ENCODE measurements around a stretch of chr17.

GRCh38 chr17:73278162-73278819, 16.6 kb upstream of the CPSF4L start:
- RRBS = no CpG with 5 or more reads among the region's 7 CpGs

DNA sequence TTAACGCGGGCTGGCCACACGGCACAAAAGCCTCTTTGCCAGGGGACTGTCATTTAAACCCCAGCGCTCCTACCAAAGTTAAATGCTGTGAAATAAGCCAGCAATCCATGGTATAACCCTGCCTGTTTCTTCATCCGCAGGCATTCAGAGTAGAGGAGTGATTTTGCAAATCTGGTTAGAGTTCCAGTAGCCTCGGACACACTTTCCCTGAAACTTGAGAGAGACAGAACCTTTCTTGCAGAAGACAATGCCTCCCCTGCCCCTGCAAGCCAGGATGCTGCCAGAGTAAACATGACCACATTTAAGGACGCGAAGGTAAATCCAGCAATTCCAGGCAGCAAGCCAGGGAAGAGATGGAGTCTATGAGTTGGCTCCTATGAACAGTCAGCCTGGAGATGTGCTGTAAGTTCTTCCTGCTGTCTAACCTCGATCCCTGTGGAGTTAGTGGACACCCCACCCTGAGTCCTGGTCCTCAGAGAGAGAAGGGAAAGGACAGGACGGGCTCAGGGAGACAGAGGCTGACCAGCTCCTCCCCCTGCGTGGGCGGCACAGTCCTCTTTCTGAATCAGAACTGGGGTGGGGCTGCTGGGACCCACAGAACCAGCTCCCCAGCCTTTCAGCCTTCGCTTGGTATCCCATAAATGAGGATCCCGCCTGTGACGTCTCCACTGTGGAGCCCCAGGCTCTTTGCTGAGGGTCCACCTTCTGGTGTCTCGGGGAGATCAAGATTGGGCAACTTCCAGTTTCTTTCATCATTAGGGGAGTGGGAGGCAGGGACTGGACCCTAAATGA, 25.0 kb downstream of the CDC42EP4 start:
- RRBS = no CpG with 5 or more reads among the region's 16 CpGs

DNA sequence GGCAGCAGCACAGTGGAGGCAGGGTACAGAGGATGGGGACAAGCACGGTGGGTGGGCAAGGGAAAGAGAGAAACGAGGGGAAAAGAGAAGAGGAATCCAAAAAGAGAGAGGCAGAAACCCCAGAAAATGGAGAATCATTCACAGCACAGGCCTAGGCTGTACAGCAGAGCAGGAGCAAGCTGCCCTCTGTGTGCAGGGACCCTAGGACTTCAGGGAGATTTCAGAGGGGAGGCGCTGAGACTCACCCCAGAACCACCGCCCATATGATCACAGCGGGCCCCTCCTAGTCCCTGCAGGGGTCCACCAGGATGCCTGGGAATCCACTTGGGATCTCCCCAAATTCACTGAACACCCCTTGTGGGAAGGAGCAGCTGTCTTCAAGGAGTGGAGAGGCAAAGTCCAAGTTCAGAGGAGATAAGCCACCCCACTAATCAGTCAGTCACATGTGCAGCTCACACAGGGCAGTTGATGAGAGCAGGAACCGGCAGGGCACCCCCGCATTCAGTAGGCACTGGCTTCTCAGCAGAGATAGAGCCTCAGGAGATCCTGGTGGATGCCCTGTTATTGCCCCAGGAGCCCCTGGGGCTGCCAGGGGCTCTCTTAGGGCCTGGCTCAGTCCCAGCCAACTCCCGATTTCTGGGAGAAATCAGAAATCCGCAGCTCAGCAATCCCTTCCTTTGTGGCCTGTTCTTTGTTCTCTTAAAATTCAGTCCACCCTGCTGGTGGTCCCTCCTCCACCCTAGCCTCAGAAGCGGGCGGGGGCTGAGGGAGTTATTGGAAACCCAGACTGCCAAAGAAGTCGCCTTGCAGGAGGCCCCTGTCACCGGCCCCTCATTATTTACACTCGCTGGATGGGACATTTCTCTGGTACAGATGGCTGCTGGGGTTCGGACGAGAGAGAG, 2.0 kb downstream of the CDC42EP4 start:
- RRBS = no CpG with 5 or more reads among the region's 16 CpGs

- RRBS = no CpG with 5 or more reads among the region's 9 CpGs
These were observed 52.1 kb upstream of the CDC42EP4 start for GRCh38 chr17:73363819-73364334.

- RRBS = no CpG with 5 or more reads among the region's 3 CpGs
These were observed 140.2 kb upstream of the CDC42EP4 start for GRCh38 chr17:73452021-73452428.

DNA sequence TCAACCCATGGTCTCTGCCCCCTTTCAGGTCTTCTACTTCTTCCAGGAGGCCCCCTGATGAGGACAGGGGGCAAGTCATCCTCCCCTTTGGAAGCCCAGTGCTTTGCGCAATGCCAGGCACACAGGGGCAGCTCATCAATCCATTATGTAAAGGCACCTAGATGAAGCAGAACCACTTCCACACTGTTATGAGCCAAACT, 90.2 kb downstream of the SDK2 start:
- RRBS = no CpG with 5 or more reads among the region's 1 CpG

DNA sequence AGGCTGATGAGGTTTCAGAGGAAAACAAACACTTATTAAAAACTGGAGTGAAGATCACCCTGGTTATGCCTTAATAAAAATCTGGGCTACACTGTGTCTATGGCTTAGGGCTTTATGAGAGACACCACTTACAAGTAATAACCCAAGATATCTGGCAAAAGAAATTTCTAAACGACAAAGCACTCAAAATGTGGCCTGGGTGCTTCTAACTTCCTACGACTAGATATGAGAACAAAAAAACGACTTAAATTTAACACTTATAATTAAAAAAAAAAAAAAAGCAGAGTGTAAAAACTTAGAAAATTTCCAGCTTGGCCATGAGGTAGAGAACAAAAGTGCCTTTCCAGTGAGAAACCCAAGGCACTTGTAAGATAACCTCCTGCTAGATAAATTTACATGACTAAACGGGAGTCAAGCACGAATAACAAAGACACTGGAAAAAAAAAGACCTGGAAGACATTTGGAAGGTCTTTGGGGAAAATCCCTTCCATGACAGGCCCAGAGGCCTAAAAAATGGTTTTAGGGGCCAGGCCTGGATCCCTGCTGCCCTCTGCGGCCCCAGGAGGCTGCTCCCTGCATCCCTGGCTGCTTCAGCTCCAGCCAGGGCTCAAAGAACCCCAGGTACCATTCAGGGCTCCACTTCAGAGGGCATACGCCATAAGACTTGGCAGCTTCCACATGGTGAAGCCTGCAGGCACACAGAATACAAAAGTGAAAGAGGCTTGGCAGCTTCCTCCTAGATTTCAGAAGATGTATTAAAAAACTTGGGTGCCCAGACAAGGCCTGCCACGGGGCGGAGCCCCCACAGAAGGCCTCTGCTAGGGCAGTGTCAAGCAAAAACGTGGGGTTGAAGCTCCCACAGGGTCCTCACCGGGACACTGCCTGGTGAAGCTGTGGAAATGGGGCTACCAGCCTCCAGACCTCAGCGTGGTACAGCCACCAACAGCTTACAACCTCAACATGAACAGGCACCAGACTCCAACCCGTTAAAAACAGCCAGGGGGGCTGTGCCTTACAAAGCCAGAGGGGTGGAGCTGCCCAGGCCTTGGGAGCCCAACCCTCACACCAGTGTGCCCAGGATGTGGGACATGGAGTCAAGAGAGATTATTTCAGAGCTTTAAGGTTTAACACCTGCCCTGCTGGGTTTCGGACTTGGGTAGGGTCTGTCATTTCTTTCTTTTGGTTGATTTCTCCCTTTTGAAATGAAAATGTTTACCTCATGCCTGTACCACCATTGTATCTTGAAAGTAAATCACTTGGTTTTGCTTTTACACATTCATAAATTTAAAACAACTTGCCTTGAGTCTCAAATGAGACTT, 77.2 kb downstream of the SDK2 start:
- RRBS = no CpG with 5 or more reads among the region's 14 CpGs

DNA sequence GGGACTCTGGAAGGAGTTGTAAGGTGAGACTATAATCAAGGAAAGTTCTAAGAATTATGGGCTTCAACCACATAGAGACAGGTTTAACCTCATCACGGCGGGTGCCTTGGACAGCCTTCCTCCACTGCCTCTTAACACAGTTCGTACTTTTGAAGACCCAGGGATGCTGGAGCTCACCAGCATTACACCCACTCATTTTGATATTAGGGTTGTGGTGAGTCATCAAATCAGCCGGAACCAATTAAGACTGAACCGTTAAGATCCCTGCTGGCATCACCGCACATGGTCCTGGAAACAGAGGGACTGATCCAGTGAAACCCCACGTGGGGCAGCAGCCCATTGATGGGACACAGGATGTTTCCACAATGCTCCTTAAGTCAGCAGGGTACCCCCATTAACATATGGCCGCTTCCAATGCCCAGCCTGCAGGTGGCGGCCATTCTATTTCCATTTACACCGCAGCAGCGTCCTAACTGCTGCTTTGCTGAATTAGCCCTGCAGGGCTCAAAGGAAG, 176.6 kb upstream of the SDK2 start:
- RRBS = no CpG with 5 or more reads among the region's 11 CpGs

DNA sequence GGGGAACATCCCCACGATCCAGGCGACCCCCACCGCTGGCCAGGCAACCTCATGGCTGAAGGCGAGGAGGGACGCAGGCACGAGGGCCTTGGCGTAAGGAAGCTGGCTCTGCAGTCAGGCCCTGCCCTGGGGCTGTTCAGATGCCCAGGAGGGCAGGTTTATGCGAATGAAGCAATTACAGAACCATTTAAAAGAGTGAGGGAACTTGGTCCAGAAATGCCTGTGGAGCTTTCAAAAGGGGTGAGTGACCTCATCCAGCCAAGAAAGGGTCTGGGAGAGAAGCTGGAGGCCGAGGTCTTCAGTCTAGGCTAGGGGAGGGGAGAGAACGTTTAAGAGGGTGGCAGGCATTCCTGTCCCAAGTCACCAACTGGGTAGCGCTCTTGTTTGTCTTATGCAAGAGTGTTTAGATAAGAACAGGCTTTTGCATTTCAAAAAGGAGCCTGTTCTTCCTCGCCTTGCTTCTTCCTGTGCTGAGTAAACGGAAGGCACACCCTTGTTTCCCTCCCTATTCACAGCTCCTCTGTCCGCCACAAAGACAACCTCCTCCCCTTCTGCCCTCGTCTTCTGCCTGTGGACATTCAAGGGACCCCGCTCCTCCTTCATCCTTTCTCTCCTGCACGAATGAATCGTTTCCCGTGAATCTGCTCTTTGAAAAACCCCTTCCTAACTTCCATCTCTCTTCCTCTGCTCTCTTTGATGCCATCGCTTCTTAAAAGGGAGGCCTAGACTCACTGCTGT, 183.6 kb upstream of the SDK2 start:
- RRBS = no CpG with 5 or more reads among the region's 20 CpGs

GRCh38 chr17:74012368-74013005, 191.0 kb upstream of the RPL38 start:
- RRBS = no CpG with 5 or more reads among the region's 6 CpGs

GRCh38 chr17:74042651-74043313, 160.7 kb upstream of the RPL38 start:
- RRBS = no CpG with 5 or more reads among the region's 10 CpGs

DNA sequence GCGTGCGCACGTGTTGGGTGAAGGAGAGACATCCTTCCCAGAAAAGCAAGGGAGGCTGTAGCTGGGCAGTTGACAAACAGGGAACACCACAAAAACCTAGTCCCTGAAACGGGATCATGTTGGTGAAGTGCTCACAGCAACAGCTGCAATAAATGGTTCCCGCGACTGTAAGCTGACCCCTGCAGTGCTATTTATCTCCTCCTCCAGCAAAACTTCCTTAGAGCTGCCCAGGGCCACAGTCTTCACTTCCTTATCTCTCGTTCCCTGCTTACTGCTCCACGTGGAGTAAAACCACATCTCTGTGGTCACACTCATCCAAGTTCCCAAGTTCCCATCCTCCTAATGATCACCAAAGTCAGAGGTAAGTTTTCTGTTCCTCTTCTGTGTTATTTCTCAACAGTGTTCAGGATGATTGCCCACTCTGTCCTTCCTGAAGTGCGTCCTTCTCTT, 40.0 kb upstream of the RPL38 start:
- RRBS = no CpG with 5 or more reads among the region's 9 CpGs

DNA sequence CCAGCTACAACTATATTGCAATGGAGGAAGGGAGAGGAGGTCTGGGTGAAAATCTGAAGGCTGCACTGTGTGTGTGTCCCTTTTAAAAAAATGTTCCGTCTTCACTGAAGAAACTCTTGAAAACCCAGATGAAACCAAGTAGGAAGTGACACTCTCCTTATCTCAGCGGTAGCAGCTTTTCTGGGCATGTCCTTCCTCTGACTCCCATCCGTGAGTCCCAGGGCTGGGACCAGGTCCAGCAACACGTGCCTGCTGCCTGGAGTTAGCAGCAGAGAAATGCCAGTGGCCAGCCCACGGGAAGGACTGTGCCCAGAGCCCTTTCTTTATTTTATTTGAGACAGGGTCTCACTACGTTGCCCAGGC, 17.8 kb upstream of the KIF19 start:
- RRBS = no CpG with 5 or more reads among the region's 6 CpGs

DNA sequence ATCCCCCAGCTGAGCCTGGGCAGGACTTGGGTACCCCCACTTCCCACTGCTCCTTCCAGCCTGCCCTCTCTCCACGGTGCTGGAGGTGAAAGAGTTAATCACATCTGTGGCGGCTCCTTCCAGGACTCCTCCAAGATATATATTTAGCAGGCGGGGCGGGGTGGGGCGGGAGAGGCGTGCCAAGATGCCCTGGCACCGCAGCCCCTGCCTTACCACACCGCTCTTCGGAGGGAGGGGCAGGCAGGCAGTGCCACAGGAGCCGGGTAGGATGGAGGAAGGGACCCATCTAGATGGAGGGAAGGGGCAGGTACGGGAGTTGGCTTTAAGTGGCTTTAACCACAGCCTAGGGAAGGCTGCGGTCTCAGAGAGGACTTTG, 12.8 kb downstream of the GPR142 start:
- RRBS = no CpG with 5 or more reads among the region's 12 CpGs

- RRBS = no CpG with 5 or more reads among the region's 17 CpGs
These were observed 309 bp upstream of the GPRC5C start for GRCh38 chr17:74431666-74431892.

- RRBS = no CpG with 5 or more reads among the region's 7 CpGs
These were observed 2.5 kb upstream of the CD300A start for GRCh38 chr17:74463953-74464339.

DNA sequence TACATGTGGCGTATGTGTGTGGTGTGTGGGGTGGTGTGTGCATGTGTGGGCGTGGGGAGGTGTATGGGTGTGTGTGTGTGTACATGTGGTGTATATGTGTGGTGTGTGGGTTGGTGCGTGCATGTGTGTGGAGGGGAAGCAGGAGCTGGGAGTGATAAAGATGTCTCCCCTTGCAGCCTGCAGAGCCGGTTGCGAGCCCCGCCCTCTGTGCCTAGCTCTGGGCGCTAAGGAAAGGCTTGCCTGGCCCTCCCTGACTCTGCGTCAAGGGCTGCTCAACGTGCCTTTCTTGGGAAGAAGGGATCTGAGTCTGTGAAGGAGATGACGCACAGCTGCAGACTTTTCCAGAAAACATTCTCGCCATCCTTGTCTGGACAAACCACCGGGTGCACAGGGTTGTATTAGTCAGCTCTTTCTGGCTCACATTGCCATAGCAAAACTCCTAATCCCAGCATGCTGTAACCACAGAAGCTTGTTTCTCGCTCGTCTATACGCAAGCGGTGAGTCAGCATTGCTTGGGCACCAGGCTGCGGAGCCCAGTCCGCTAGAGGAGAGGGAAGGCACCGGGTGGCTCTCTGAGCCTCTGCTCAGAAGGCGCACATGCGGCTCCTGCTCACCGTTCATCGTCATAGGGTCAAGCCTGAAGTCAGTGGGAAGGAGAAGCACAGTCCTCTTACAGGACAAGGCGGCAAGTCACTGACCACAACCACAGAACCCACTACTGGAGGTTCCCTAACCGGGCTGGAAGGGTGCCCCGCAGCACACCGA, 22.7 kb downstream of the CD300LD start:
- RRBS = no CpG with 5 or more reads among the region's 27 CpGs

DNA sequence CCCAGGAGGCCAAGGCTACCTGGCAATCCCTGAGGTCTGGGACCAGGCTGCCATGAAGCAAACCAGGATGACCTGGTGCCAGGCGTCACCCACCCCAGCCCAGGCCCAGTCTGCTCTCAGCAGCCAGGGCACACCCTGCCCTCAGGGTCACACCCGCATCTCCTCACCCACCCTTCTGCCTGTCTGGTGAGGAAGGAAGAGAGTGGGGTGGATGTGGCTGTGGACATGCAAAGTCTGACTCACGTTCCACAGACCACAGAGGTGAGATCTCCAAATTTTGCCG, 6.5 kb upstream of the RAB37 start:
- RRBS = no CpG with 5 or more reads among the region's 4 CpGs

GRCh38 chr17:74761850-74762496, 13.5 kb downstream of the NHERF1 start:
- RRBS = no CpG with 5 or more reads among the region's 13 CpGs

- RRBS = no CpG with 5 or more reads among the region's 8 CpGs
These were observed 6.5 kb downstream of the NAT9 start for GRCh38 chr17:74769578-74770146.

Data from HCT116 (cell line).